ENCODE measurements around a stretch of chr5.

DNA sequence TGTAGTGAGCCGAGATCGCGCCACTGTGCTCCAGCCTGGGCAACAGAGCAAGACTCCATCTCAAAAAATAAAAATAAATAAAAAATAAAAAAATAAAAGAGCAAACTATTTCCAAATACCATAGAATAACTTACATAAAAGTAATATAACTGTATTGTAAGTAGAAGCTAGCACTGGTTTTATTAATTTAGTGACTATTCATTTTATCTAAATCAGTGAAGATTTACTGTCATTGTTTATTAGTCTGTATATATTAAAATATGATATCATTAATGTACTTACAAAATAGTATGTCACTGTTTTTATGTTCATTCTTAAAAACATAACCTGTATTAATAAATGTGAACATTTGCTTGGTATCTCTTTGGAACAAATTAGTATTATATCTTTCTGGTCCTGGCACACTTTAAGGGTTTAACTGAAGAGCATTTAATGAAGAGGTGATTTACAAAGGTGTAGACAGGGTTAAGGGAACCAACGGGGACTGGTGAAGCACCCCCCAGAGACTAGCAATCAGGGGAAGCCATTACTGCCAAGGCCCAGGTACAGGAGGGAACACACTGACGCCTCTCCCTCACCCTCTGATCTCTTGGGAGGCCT, 19.6 kb downstream of the F2R start:
- PRO-cap = no peak
- RAMPAGE, long total RNA, 2 experiments = no peak in any of the 2 experiments

DNA sequence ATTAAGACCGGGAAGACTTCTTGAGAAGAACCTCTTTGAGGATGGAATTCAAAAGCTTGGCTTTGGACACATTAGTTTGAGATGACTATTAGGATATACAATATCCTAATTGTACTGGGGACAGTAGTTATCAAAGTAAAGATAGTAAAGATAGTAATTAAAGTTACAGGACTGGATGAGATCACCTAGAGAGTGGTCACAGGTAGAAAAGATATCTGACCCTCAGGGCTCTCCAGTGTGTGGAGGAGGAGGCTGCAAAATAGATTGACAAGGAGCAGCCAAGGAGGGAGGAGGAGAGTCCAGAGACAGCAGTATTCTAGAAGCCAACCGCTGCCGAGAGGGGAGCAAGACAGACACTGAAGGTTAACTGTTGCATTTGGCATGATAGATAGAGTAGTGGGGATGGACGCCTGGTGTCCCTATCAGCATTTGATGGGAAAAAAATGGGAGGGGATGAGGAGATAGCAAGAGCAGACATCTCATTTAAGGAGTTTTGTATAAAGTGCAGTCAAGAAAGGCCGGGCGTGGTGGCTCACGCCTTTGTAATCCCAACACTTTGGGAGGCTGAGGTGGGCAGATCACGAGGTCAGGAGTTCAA, 17.0 kb upstream of the F2RL1 start:
- PRO-cap = unidirectional peak, plus-strand start at position 438 of the sequence
- RAMPAGE, long total RNA, 2 experiments = no peak in any of the 2 experiments

DNA sequence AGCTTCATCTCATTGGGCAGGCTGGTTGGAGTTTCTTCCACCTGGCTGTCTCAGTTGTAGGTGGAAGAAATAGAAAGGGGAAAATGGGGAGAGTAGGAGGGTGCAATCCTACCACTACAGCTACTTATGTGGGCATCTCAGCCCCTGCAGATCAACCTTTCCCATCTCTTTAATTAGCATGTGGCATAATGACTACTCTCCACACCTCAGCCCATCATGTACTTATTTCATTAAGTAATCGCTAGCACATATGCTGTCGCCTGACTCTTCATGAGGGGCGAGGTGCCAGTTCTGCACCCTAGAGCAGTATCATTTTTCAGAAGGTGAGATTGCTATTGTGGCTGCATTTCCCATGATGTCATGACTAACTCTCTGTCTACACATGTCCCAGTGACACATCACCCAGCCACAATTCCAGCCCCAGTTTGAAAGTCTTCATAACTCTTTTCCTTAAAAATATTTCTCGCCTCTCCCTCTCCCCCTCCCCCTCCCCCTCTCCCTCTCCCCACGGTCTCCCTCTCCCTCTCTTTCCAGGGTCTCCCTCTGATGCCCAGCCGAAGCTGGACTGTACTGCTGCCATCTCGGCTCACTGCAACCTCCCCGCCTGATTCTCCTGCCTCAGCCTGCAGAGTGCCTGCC, 7.6 kb upstream of the F2RL1 start:
- PRO-cap = no peak
- RAMPAGE, long total RNA, 2 experiments = no peak in any of the 2 experiments

GRCh38 chr5:77059590-77060006, 27.5 kb downstream of the ZBED3 start:
- PRO-cap = no peak
- RAMPAGE, long total RNA, 2 experiments = no peak in any of the 2 experiments

- PRO-cap = no peak
- RAMPAGE, long total RNA, 2 experiments = no peak in any of the 2 experiments
Observed at GRCh38 chr5:77443770-77444116, 48.4 kb downstream of the WDR41 start.

GRCh38 chr5:77629033-77629572, 9.4 kb downstream of the OTP start:
- PRO-cap = no peak
- RAMPAGE, long total RNA, 2 experiments = no peak in any of the 2 experiments

DNA sequence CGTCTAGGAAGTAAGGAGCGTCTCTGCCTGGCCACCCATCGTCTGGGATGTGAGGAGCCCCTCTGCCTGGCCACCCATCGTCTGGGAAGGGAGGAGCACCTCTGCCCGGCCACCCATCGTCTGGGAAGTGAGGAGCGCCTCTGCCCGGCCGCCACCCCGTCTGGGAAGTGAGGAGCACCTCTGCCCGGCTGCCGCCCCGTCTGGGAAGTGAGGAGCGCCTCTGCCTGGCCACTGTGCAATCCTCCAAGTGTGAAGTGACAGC, 15.4 kb downstream of the TBCA start:
- PRO-cap = no peak
- RAMPAGE, long total RNA, 2 experiments = no peak in any of the 2 experiments

GRCh38 chr5:77852269-77853337, 76.5 kb upstream of the TBCA start:
- PRO-cap = no peak
- RAMPAGE, long total RNA, 2 experiments = no peak in any of the 2 experiments

GRCh38 chr5:77994574-77995170, 218.5 kb upstream of the TBCA start:
- PRO-cap = no peak
- RAMPAGE, long total RNA, 2 experiments = no peak in any of the 2 experiments

DNA sequence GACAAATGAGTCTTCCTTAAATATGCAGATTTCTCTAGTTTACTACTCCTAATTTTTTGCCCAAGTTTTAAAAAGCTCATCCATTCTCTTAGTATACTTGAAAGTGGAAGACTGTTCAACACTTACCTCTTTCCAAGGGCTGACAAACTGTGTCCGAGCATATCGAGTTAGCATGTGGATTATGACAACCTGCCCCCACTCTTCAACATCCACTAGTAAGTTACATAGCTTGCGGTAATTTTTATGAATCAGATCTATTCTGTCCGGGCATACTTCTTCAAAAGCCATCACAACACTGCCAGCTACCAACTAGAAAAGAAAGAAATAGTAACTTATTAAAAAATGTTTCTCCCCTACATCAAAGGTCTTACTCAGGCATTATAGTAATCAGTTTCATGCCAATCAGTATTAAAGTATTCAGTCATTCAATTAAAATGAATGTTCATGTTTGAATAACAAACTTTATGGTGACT, 78.5 kb downstream of the AP3B1 start:
- PRO-cap = no peak
- RAMPAGE, long total RNA, 2 experiments = no peak in any of the 2 experiments

DNA sequence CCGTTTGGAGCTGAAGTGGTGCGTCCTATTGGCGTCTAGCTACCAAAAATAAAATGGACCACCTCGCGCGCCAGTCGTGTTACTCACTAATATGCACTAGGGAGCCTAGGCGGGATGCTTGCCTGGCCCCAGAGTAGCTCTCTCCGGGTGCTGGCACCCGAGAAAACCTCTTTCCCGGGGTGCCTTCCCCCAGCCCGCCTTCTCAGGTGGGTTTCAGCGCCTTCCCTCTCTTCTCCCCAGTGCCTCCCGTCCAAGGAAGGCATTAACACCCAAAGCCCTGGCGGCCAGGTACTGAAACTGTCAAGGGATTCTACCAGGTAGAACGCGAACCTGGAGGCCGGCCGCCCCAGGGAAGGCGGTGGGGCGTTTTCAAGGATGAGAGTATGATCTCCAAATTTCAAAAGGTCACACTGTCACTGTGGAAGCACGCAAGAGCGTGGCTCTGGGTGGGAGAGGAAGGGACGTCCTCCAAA, 1.1 kb upstream of the AP3B1 start:
- PRO-cap = no peak
- RAMPAGE, long total RNA, 2 experiments = no peak in any of the 2 experiments

GRCh38 chr5:78345598-78346105, 14.8 kb upstream of the SCAMP1 start:
- PRO-cap = no peak
- RAMPAGE, long total RNA, 2 experiments = no peak in any of the 2 experiments

GRCh38 chr5:78360694-78361995, 728 bp downstream of the SCAMP1 start:
- PRO-cap = bidirectional peak, plus-strand start at chr5:78361512, minus-strand start at chr5:78361423
- RAMPAGE, long total RNA, 2 experiments = no peak in any of the 2 experiments

GRCh38 chr5:78457401-78458300, 97.2 kb downstream of the SCAMP1 start:
- PRO-cap = no peak
- RAMPAGE, long total RNA, 2 experiments = no peak in any of the 2 experiments

DNA sequence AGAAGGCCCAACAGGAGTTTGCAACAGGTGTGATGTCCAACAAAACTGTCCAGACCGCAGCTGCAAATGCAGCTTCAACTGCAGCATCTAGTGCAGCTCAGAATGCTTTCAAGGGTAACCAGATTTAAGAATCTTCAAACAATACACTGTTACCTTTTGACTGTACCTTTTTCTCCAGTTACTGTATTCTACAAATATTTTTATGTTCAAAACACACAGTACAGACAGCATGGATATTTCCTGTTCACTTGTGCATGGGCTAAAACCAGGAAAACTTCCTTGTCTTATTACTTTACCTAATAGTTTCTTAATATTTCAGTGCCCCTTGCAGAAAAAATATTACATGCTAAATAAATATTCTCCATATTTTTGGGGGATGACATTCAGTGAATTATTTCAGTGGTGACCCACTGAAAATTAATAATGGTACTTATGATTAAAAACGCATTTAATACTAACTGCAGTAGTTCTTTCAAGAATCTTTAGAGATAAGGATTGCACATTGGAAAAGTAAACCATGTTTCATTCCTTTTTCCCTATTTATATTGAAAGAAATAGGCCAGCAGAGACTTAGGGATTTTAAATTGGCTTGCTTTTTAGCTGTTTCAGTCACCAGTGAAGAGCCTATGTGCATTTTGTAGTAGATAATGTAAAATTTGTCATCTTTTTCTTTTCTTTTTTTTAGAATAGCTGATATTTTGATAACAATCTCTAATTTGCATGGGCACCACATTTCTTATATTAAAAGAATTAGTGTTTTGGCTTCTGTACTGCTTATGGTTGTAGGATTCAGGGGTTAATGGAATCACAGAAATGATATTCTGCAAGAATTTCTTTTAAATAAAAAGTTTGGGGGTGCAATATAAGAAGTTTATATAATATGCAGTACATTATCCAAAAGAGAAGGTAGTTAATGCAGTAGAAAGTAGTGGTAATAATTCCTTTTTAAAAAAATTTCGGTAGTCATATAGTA, 115.4 kb downstream of the SCAMP1 start:
- PRO-cap = no peak
- RAMPAGE, long total RNA, 2 experiments = no peak in any of the 2 experiments

DNA sequence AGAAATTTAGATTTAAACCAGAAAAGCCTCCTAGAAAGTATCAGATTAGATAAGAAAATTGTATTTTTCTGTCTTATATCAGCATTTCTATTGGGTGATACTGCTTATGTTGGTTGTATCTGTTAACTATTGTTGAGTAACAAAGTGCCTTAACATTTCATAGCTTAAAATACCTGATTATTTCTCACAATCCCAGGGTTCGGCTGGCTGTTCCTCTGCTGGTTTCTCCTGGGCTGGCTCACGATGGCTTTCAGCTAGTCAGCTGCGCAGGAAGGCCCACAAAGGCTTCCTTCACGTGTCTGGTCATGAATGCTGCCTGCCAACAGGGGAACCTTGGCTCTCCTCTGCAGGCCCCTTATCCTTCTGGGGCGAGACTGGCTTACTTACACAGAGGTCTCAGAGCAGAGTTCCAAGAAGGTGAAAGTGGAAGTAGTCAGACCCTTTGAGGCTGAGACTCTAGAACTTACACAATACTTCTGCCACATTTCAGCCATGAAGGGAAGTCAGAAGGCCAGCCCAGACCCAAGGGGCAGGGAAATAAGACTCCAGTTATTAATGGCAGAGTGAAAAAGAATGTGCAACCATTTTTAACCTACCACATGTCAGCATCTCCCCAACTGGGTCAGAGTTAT, 99.6 kb downstream of the LHFPL2 start:
- PRO-cap = unidirectional peak, minus-strand start at position 230 of the sequence
- RAMPAGE, long total RNA, 2 experiments = no peak in any of the 2 experiments

- PRO-cap = no peak
- RAMPAGE, long total RNA, 2 experiments = no peak in any of the 2 experiments
Observed at GRCh38 chr5:78557510-78557723, 91.2 kb downstream of the LHFPL2 start.

DNA sequence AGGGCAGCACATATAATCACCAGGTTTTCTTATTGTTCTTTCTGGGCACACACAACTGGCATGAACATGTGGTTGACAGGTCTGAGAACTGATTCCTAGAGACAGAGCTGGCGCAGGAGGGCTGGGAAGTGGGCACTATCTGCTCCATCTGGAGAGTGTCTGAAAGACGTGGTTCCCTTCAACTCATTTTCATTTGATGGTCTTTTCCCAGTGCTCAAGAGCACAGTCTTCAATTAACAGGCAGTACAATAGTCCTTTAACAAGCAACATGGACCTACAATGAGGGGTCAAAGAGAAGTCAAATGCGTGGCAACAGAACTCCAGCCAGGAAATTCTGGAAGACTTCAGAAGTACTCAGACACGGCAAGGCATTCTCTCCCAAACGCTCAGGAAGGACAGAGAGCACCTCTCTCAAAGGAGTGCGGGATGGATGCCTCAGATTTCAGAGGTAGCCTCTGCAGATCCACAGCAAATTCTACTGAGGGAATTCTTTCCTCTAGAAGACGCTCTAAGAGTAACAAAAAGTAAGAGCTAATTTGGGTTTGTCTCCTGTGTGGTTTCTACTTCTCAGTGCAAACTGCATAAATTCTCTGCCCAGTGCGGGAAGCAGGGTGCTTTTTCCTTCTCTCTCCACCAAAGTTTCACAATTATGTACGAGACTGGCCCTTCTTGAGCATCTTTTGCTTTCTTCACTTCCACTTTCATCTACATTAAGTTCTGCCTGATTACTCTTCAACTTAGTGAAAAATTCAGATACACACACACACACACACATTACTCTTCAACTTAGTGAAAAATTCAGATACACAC, 56.5 kb downstream of the LHFPL2 start:
- PRO-cap = no peak
- RAMPAGE, long total RNA, 2 experiments = no peak in any of the 2 experiments

- PRO-cap = no peak
- RAMPAGE, long total RNA, 2 experiments = no peak in any of the 2 experiments
Observed at GRCh38 chr5:78644395-78645262, 3.9 kb downstream of the LHFPL2 start.

DNA sequence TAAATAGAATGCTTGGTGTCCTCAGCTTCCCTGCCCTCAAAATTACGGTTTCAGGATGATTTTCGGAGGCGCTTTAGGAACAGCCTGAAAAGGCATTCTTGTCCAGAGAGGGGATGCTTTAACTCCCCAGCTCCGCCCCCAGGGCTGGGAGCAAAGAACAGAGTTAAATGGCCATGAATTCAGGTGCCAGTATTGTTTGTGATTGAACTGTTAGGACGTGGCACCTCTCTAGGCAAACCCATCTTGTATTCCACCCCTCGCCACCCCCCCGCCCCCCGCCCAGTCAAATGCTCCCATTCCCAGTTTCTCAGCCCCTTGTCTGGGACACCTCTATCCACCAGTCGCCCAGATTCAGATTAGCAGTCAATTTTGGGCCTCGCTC, 874 bp upstream of the LHFPL2 start:
- PRO-cap = no peak
- RAMPAGE, long total RNA, 2 experiments = no peak in any of the 2 experiments